Testis (tissue), 5 donors: ENCODE measurements around a stretch of chr10.

GRCh38 chr10:61994085-61994497 is 92.6 kb downstream of the ARID5B start:
- PRO-cap, 3 experiments = peak in 1 of 3 experiments; most common plus-strand start chr10:61994169 (in 1)
- RAMPAGE, long total RNA, 2 experiments = no peak in any of the 2 experiments
- RRBS = no CpG with 5 or more reads among the region's 5 CpGs

DNA sequence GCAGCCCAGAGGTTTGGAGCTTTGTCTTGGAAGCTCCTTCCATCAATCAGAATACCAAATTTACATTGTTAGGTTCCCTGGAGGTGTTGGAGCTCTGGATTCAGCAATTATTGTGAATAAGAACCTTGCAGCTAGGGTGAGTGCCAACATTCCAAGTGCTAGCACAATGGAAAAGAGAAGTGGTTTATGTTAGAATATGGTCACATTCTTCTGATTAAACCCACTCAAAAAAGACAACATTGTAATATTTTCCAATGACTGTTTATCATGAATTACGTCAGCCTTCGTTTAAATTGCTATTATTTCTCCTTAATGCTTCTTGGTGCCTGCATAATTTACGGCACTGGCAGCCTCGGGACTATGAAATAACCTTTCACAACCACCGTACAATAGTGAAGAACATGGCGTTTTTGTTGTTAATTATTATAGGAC is 117.5 kb downstream of the ARID5B start:
- PRO-cap, 3 experiments = no peak in any of the 3 experiments
- RAMPAGE, long total RNA, 2 experiments = no peak in any of the 2 experiments
- RRBS = no CpG with 5 or more reads among the region's 6 CpGs

DNA sequence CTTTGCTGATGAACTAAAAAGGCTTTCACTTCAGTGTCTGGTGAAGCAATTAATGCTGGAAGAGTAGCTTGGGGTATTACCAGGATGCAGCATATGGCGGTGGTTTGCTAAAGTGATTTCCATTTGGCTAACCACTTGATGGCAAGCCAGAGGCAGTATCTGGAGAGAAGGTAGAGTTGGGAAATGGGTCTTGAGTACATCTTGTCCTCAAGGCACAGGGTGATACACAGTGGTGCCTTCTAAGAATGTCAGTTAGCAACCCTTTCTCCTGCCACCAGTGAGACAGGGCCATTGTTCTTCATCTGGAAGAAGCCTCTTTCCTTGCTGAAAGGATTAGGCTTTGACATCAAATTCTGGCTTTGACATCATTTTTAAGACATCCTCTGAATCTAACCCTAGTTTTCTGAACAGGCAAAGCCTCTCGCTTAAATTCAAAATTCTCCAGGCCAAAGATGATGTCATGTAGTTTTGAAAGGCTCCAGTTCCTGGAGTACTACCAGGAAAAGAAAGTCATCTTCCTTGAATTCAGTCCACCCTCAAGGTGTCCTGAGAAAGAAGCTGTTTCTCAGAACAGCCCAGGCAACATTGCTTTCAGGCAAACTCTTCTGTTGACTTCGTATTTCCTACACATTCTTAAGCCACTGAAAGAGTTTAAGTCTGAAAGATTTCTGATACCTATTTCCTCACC is 162.4 kb downstream of the ARID5B start:
- PRO-cap, 3 experiments = no peak in any of the 3 experiments
- RAMPAGE, long total RNA, 2 experiments = no peak in any of the 2 experiments
- RRBS = no CpG with 5 or more reads among the region's 3 CpGs

DNA sequence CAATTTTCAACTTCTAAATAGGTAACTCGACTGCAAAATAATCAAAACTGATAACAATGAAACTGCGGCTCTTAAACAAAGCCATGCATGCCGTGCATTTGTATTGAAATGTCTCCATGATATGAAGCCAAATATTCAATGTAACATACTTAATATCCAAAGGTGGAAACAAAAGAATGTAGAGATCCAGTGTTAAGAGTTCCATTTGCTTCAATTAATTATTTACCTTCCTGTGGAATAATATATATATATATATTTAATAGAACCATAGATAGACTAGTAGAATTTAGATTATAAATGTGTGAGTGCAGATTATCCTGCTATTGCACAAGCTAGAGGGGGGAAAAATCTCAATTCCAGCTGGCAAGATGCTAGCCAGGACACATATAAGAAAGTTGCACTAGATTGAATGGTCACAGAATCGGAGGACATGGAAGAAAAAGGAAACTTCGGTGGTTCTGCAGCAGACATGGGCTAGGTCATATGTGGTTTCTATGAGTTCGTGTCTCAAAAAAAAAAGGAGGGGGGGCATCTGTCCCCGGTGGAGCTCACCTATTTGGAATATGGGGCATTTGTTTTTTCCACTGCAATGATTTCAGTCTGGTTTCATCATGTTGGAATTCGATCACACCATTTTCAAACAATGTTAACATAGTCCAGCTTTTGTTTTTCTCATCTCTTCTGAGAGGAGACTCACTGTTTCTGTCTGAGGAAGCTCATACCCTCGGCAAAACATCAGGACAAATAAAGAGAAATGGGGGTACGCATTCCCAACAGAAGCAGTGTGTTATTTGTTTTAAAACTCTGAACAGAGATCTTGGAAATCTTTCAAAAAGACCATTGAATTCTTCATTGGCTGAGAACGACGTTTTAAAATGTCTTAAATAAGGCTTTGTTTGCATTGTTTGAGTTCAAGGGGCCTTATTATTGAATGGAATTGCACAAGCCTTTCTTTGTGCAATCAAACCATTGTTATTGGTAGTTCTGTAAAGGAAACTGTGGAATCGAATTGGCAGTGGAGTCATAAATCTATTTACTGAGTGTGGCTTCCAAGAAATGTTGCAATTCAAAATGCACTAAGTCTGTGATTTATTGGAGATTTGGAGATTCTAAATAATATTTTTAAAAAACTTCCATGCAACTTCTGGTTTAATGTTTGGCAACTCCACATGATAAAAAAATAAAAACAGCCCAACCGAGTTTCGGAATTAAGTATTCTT is 173.4 kb downstream of the RTKN2 start:
- PRO-cap, 3 experiments = no peak in any of the 3 experiments
- RAMPAGE, long total RNA, 2 experiments = no peak in any of the 2 experiments
- RRBS = no CpG with 5 or more reads among the region's 15 CpGs

DNA sequence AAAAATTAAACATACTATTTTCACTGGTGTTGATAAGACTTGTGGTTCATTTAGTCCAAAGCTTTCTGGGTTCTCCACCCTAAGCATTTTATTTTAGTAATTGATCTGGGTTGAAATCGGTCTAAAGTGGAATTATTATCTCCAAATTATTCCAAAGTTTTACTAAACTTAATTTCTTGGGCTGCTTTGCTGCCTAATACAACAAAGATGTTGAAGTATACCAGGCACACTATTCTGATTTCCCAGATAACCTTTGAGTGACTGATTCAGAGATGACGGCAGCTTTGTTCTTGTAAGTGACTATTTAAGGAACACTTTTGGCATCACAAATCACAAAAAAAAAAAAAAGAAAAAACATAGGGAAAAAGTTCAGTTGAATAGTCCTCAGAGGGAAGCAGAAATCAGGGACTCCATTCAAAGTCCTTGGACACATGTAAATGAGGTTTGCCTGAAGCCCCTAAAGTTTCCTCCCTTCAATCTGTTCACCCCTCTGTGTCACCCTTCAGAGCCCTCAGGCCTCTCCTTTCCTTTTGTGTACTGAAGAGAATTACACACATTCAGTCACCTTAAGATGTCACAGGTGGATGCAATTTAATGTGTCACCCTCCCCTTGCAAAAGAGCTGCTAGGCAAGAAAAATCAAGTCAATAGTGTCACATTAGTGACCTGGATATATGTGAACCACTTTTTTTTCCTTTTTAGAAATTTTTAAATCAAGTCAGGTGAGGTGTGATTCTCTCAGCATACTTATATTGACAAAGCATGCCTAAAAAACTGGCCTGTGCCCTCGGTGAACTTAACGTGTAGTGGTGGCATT is 81.5 kb downstream of the RTKN2 start:
- PRO-cap, 3 experiments = no peak in any of the 3 experiments
- RAMPAGE, long total RNA, 2 experiments = no peak in any of the 2 experiments
- RRBS = no CpG with 5 or more reads among the region's 4 CpGs

DNA sequence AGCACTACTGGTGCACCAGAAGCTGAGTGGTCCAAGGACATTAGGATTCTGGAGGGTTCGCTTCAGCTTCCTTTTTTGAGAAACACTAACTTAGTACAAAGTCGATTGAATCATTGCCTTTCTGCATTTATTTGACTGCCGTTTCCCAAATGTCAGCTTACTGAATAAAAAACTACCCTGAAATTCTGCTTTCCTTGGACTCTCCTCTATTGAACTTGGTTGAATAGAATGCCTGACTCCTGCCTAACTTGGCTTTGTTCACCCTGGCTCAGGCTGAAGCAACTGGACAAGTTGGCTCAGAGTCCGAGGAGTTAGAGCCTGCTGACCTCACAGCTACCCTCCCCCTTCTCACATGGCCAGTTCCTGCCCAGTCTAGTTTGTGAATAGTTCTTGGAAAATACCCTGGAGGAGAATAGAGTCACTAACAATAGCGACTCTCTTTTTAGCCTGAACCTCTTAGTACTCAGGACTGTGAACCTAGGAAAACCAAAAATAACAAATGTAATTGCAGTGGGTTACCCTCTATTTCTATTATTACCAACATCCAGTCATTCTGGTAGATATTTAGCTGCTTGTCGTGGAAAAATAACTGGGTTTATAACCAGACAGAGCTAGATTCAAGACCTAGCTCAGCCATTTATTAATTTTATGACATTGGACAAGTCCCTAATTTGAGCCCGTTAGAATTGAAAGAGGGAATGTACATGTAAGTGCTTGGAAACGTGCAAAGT is 17.3 kb upstream of the NRBF2 start:
- PRO-cap, 3 experiments = no peak in any of the 3 experiments
- RAMPAGE, long total RNA, 2 experiments = no peak in any of the 2 experiments
- RRBS = no CpG with 5 or more reads among the region's 8 CpGs

DNA sequence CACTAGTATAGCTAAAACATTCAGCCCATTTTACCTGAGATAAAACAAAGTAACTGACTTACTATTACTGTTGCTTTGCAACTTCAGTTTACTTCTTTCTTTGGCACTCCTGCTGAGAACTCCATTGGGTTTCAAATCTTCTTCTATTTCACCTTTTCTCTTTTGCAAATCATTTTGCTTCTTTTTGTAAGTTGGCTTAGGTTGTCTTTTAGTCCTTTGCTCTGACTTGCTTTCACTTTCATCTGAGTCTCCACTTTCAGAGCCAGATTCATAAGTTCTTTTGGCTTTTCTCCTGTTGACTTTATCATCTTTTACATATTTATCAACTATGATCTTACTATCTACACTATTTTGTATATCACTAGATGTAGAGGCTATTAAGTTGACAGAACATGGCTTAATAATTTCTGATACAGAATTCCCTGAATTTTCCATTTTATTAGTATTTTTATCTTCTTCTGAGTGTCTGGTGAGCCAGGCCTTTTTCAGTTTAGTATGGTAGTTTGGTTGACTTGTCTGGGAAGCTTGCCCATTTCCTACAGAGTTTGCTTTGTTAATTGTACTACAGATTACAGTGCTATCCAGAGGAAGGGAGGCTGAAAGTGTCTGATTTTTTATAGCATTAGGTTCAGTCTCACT is 73.5 kb downstream of the NRBF2 start:
- PRO-cap, 3 experiments = no peak in any of the 3 experiments
- RAMPAGE, long total RNA, 2 experiments = no peak in any of the 2 experiments

DNA sequence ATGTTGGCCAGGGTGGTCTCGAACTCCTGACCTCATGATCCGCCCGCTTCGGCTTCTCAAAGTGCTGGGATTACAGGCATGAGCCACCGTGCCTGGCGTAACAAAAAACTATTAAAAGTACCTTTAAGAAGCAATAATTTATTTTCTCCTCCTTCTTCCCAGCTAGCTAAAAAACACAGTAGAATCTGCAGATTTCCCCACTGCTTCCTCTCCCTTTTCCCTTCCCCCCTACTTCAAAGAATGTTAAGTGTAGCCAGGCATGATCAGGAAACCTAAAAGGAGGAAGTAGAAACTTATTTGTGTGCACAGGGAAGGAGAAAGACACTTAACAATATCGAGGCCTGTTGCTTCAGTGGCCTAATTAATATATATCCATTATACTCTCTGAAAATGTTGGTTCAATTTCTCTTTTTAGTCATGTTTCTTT is 127.7 kb downstream of the NRBF2 start:
- PRO-cap, 3 experiments = no peak in any of the 3 experiments
- RAMPAGE, long total RNA, 2 experiments = no peak in any of the 2 experiments
- RRBS = no CpG with 5 or more reads among the region's 7 CpGs

DNA sequence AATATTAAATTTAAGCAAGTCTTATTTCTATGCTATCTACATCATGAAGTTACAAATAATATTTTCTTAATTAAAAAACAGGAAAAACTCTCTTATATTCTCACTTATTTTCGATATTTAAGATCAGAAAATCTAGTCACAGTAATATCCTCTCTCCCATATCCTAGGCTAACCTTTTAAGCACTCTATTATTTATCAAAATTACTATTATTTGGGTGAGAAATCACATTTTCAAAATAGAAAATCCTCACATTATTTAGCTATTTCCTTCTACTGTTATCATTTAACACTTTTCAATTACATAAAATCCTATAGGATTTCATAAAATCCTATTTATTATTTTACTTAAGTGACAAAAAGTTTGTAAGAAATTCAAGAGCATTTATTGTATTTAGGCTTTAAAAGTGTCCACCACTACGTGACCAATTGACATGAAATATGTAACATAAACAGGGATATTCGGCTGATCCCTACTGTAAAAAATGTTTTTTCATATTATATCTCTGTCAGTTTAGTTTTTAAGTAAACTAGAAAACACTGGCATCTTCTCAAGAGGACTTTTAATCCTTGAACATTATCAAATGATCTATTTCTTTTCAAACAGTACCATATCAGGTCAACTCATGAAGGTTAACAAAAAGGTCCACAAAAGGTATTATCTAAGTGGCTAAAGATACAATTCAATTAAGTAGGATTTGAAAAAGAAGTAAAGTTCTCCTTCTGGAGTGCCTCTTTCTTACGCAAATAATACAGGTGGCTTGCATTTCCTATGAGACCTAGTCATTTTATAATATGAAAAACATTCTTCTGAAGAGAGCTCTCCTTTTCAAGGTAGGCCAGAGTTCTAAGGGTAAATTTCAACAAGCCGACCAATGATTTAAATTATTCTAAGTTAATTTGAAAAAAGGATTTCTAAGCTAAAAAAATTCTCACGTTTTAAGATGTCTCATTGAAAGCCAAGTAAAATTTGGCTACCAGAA is 133.2 kb downstream of the NRBF2 start:
- PRO-cap, 3 experiments = no peak in any of the 3 experiments
- RAMPAGE, long total RNA, 2 experiments = no peak in any of the 2 experiments
- RRBS = no CpG with 5 or more reads among the region's 6 CpGs

DNA sequence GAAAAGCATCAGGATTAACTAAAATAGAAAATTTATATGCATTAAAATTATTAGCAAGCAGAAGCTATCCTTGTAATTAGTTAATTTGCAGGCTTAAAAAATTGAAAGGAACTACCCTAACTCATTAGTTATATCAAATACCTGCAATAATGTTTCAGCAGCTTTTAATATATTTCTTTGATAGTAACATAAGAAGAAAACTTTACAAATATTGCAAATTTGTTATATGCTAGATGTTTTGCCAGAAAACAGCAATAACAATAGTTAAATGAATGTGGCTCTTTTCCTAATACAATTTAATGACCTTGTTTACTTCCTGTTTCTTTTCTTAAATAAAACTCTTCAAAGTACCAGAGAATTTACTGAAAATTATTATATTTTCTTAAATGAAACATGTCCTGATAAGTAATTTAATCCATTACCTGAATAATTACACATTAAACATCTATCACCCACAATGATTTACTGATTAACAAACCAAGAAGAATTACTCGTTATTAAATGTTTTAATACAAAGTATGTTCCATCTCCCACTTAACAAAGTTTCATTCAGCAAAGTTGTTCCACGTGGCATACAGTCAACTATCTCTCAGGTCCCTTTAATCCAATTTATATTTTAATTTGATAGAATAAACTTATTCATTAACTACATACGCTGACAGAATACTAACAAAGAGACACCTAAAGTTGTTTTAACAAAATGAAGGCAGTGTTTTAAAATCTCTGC is 86.5 kb downstream of the JMJD1C start:
- PRO-cap, 3 experiments = no peak in any of the 3 experiments
- RAMPAGE, long total RNA, 2 experiments = no peak in any of the 2 experiments
- RRBS = no CpG with 5 or more reads among the region's 3 CpGs

DNA sequence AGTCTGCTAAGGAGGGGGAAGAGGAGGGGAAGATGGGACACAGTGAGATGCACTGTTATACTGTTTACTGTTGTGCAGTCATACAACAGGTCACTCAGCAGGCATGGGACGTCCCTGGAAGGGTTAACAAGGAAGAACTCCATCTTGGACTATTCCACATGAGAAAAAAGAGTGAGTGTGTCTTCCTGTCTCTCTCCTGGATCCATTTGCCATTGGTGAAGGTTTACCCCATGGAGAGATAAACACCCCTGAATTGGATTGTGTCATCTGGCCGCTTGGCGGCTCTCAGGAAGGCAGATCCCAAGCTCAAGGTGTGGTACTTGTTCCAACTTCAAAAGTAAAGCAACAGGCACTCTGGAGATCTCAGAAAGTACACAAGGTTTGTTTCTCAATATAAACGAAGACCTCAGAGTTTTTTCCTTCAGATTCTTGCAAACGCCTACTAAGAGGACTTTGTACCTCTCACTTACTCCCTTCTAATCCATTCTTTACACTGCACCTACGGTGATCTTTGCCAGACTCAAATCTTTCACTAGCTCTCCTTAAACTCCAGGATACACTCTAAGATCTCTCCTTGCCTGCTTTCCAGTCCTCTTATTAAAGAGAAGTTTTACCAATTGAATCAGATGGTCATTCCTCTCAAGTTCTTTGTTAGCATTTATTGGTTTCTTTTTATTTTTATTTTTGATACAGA is 116.7 kb downstream of the REEP3 start:
- PRO-cap, 3 experiments = no peak in any of the 3 experiments
- RAMPAGE, long total RNA, 2 experiments = no peak in any of the 2 experiments
- RRBS = no CpG with 5 or more reads among the region's 6 CpGs

DNA sequence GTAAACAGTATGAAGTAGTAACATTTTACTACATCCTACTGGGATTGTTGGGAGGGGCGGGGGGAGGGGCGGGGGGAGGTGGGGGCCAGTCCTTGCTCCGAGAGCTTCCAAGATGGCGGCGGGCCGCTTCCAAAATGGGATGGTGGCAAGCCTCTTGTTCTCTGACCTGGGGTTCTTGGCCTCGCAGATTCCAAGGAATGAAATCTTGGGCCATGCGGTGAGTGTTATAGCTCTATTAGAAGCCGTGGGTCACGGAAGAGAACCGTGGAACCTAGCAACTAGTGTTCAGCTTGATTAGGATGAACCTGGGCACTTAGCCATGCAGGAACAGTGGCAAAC is 143.3 kb downstream of the REEP3 start:
- PRO-cap, 3 experiments = peak in 3 of 3 experiments; most common plus-strand start position 132 of the sequence (in 2)
- RAMPAGE, long total RNA, 2 experiments = start-site peak on the plus strand in 2 of 2 experiments, centred at positions 105 to 124 of the sequence, 30 to 60 reads per replicate
- RRBS = no CpG with 5 or more reads among the region's 11 CpGs

DNA sequence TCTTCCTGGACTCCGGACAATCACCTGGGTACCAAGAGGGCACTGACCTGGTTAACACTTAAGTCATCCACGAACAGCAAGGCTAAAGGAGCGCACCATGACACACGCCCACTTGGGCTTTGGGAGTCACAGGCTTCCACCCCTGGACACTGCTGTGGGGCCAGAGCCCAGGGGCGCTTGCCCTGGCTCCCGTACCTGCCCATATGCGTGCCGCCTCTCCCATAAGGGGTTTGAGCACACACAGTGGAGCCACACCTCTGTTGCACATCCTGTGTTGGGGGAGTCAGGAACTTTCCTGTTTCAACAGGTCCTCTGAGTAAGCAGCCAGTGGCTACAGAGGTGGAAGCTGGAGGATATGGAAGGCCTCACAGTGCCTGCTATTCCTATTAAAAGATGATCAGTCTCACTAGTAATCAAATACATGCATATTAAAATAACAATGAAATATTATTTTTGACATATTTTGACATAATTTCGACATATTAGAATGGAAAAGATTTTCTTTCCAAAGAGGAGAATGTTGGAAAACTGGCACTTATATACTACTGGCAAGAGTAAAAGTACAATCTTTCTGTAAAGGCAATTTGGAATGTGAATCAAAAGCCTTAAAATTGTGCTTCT is 152.1 kb downstream of the REEP3 start:
- PRO-cap, 3 experiments = no peak in any of the 3 experiments
- RAMPAGE, long total RNA, 2 experiments = no peak in any of the 2 experiments
- RRBS = no CpG with 5 or more reads among the region's 9 CpGs

- PRO-cap, 3 experiments = no peak in any of the 3 experiments
- RAMPAGE, long total RNA, 2 experiments = no peak in any of the 2 experiments
- RRBS = no CpG with 5 or more reads among the region's 3 CpGs
These were observed 161.1 kb downstream of the REEP3 start for GRCh38 chr10:63682154-63682771.

GRCh38 chr10:67912552-67913240 is 28.2 kb downstream of the SIRT1 start:
- PRO-cap, 3 experiments = no peak in any of the 3 experiments
- RAMPAGE, long total RNA, 2 experiments = no peak in any of the 2 experiments
- RRBS = no CpG with 5 or more reads among the region's 7 CpGs

- PRO-cap, 3 experiments = peak in 3 of 3 experiments; most common plus-strand start chr10:68331448 (in 3); most common minus-strand start chr10:68331912 (in 3)
- RAMPAGE, long total RNA, 2 experiments = no peak in any of the 2 experiments
- RRBS = 1% methylated on average over 9 of the region's 66 CpGs
These were observed 433 bp upstream of the HNRNPH3 start for GRCh38 chr10:68331269-68331993.

- PRO-cap, 3 experiments = no peak in any of the 3 experiments
- RAMPAGE, long total RNA, 2 experiments = no peak in any of the 2 experiments
- RRBS = no CpG with 5 or more reads among the region's 5 CpGs
These were observed 204 bp downstream of the HNRNPH3 start for GRCh38 chr10:68332216-68332320.

- PRO-cap, 3 experiments = no peak in any of the 3 experiments
- RAMPAGE, long total RNA, 2 experiments = no peak in any of the 2 experiments
- RRBS = no CpG with 5 or more reads among the region's 1 CpG
These were observed 39.0 kb upstream of the SRGN start for GRCh38 chr10:69048967-69049166.

DNA sequence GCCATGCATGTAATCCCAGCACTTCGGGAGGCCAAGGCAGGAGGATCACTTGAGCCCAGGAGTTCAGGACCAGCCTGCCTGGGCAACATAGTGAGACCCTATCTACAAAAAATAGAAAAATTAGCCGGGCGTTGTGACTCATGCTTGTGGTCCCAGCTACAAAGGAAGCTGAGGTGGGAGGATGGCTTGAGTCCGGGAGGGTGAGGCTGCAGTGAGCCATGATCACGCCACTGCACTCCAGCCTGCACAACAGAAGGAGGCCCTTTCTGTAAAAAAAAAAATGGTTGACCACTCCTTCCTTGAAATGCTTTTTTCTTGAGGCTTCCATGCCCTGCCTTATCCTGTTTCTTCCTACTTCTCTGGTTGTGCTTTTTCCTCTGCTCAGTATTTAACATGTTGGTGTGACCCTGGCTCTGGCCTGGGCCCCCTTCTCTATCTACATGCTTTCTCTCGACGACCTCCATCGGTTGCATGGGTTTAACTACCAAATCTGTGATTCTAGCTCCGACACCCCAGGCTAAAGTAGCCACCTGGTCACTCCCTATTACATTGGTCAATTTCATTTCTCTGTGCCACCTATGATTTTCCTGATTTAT is 14.0 kb downstream of the SRGN start:
- PRO-cap, 3 experiments = peak in 1 of 3 experiments; most common plus-strand start position 189 of the sequence (in 1)
- RAMPAGE, long total RNA, 2 experiments = no peak in any of the 2 experiments
- RRBS = 87% methylated on average over 2 of the region's 9 CpGs

GRCh38 chr10:69179077-69180101 is 645 bp upstream of the SUPV3L1 start:
- PRO-cap, 3 experiments = peak in 3 of 3 experiments; most common minus-strand start chr10:69179916 (in 3)
- RAMPAGE, long total RNA, 2 experiments = start-site peak on the minus strand in 2 of 2 experiments, at chr10:69179907-69179958 at its widest, 5 to 11 reads per replicate
- RRBS = no CpG with 5 or more reads among the region's 32 CpGs